GM12891 (cell line): ENCODE measurements around the gene MC3R.

DNA sequence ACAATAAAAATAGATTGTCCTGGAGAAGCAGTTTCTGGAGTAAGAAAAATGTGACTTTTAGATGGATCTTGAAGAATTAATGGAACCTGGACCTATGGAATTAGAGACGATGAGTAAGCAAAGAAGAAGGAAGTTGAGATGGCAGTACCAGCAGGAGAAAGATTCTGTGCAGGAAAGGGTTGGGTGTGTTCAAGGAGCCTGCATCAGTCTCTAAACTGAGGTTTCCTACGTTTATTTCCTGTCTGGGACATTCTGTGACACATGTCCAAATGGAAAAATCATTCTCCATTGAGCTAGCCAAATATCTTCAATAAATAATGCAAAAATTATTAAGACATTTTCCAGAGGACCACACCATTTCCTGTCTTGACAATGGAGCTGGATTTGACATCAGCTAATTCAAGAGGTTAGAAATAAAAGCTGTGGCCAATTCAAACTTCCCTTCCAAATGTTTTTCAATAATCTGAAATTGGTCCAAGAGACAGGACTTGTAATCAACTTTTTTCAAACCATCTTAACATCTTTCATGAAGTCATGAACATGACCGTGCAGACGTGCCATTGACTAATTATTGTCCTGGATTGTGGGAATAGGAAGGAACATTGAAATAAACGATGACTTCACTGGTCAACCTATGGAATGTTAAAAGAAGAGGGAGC is 198.3 kb downstream of the ZNF217 start:
- RRBS = no CpG with 5 or more reads among the region's 5 CpGs

DNA sequence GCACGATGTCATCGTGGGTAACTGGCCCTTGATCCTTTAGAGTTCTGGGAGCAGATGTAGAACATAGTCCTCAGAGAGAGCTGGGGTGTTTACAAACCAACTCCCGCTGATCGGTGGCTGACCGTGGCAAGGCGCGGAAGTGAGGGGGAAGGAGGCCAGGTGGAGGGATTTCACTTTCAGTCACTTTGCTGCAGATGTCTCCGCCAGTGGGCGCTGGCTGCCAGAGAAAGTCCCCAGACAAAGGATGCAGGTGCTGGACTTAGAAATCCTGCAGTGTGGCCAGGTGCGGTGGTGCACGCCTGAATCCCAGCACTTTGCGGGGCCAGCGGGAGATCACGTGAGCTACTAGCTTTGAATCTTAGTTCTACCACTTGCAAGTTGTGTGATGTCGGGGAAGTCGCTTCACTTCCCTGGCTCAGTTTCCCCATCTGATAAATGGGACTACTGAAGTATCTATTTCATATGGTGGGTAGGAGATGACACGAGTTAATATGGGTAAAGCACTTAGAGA is 180.5 kb downstream of the ZNF217 start:
- RRBS = no CpG with 5 or more reads among the region's 17 CpGs

DNA sequence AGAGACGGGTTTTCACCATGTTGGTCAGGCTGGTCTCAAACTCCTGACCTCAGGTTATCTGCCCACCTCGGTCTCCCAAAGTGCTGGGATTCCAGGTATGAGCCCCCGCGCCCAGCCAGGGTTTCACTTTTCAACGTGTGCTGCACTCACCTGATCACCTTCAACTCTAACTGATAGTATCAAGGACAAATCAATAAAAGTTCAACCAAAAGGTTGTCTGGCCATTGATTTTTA is 37.4 kb downstream of the ZNF217 start:
- RRBS = no CpG with 5 or more reads among the region's 5 CpGs

DNA sequence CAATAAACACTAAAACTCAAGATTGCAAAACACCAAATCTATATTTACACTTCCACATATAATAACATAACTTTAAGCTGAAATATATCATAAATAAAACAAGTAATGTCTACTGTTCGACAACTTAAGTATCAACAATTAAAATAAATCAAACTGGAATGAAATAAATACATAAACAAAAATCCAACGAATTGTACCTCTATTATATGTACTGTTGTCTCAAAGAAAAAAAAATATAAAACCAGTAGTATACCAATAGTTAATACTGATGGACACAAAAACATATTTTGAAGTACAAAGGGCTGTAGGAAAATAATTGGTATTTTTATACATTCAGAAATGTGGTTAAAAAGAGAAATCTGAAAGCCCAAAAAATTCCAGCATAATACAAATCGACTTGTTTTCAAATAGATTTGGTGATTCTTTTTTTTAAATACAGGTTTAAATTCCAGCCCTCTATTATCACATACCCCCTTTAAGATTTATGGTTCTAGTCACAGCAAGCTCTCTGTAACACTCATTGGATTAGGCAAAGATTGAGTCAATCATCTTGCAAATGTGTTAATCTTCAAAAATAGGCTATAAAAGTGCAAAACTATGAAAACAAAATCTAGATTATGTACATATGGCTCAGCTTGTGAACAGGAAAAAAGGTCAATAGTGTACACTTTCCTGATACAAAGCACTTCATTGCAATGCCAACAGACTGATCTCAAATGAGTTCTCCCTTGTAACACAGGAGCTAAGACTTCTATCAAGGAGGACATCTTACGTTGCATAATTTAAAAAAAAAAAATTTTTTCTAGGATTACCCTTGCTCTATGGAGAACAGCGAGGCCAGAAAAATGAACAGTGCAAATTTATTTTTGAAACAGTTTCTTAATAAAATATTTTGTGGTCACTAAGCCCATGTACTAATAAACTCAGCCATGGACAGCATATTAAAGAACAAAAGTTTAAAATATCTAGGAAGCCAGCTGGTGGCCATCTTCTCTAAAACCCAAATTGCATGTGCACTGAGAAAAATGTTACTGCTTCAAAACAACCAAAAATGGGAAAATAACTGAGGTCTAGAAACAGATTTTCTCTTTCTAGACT is 26.2 kb downstream of the ZNF217 start:
- RRBS = no CpG with 5 or more reads among the region's 5 CpGs

- RRBS = no CpG with 5 or more reads among the region's 7 CpGs
Measured at GRCh38 chr20:53696894-53697172, 103.2 kb upstream of the ZNF217 start.

DNA sequence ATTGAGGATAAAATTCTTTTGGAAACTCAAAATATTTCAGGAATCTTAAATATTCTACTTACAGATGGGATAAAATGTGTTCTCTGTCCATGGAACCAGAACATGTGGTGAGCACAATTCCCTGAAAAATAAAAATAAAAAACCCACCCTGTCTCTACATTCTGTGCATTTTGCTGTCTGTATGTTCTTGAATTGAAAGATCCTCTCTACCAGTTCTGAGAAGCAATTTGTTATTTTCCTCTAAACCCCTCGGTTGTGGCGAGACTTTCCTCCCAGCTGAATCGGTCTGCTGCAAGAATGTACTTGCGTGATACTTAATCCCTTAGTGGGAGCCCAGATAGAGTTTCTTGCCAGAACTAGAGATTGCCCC is 112.7 kb upstream of the ZNF217 start:
- RRBS = no CpG with 5 or more reads among the region's 4 CpGs

- RRBS = no CpG with 5 or more reads among the region's 12 CpGs
Measured at GRCh38 chr20:53737451-53738312, 144.0 kb upstream of the ZNF217 start.

- RRBS = no CpG with 5 or more reads among the region's 8 CpGs
Measured at GRCh38 chr20:53839368-53840147, 230.8 kb downstream of the BCAS1 start.

- RRBS = no CpG with 5 or more reads among the region's 3 CpGs
Measured at GRCh38 chr20:53870150-53870957, 200.0 kb downstream of the BCAS1 start.

DNA sequence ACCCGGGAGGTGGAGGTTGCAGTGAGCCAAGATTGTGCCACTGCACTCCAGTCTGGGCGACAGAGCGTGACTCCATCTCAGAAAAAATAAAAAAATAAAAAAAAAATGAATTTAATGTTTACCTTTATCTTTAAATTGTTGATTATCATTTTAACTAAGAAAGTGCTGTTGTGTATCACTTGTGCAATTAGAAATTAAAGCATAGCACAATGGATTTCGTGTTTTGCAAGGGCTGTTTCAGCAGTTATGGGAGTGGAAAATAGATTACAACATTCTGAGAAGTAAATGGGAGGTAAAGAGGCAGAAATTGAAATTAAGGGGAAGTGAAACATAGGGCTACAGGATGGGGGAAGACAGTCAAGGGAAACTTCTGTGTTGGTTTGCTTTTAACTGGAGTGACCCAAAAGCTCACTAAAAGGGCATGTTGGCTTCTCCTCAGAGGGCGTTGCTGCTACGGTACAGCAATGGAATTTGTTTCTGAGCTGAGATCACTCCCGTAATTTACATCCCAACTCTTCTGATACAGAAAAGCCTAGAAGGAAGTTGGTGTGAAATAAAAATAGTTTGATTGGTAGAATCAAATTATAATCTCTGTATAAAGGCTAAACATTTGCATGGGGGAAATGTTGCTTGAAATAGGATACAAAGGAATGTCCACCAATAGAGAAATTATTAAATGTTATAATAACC is 147.5 kb downstream of the BCAS1 start:
- RRBS = no CpG with 5 or more reads among the region's 7 CpGs

GRCh38 chr20:53939869-53940648 is 130.3 kb downstream of the BCAS1 start:
- RRBS = 9% methylated on average over 3 of the region's 11 CpGs

DNA sequence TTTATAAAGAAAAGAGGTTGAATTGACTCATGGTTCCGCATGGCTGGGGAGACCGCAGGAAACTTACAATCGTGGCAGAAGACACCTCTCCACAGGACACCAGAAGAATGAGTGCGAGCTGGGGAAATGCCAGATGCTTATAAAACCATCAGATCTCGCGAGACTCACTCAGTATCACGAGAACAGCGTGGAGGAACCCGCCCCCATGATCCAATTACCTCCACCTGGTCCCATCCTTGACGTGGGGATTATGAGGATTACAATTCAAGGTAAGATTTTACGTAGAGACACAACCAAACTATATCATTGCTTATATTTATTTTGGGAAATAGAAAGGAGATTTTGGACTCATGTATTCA is 11.5 kb downstream of the BCAS1 start:
- RRBS = no CpG with 5 or more reads among the region's 11 CpGs

DNA sequence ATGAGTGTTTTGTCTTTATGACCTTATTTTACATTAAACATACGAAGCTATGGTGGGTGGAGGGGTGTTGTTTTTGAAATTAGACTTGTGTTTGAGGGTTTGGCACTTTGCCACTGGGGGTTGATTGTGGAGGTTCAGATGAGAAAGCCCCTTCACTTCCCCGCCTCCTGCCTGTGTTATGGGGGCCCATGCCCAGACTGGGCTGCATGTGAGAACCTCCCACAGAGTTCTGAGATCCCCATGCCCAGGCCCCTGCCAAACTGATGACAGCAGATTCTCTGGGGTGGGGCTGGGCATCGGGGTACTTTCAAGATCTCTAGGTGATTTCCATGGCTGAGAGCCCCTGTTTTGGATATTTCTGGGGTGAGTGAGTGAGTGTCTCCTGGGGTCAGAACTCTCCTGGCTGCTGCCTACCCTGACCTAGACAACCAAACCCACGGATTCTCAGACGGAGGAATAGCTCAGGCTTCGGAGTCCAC is 6.4 kb downstream of the BCAS1 start:
- RRBS = no CpG with 5 or more reads among the region's 6 CpGs

DNA sequence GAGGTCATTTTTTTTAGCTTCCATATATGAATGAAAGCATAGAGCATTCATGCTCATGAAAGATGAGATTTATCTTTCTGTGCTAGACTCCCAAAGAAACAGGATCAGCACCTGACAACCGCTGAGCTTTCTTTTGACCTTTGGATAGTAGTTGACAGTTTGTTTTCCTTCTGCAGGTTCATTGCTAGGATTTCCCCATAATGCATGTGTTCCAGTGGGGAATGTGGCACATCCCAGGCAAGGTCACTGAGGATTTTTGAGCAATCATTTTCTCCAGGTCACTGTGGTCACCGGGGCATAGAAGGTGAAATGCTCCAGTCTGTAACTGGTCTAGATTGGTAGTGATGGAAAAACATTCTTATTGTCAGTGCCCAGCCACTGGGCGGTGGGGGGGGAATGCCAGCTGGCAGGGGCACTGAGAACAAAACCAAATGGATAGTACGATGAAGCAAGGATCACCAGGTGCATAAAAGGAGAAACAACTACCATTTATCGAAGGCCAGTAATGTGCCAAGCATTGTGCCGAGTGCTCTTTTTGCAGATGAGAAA is 33.7 kb upstream of the BCAS1 start:
- RRBS = no CpG with 5 or more reads among the region's 6 CpGs

GRCh38 chr20:54208229-54209147 is 601 bp downstream of the PFDN4 start:
- RRBS = 2% methylated on average over 14 of the region's 45 CpGs

GRCh38 chr20:54221509-54221881 is 13.6 kb downstream of the PFDN4 start:
- RRBS = no CpG with 5 or more reads among the region's 2 CpGs

DNA sequence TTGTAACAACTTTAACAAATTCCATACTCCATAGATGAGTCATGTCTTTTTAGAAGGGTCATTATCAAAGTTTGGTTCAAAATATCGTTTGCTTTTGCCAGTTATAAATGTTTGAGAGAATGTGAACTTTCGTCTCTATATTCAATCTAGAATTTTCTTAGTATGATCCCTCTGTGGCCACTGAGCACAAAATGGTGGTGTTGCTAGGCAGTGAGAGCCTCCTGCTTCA is 125.1 kb upstream of the DOK5 start:
- RRBS = no CpG with 5 or more reads among the region's 2 CpGs

GRCh38 chr20:55007050-55007318 is 531.6 kb downstream of the DOK5 start:
- RRBS = no CpG with 5 or more reads among the region's 2 CpGs

- RRBS = no CpG with 5 or more reads among the region's 6 CpGs
Measured at GRCh38 chr20:56248549-56248934, at the start of gene MC3R. TSS of gene MC3R (plus strand) at chr20:56248732.

DNA sequence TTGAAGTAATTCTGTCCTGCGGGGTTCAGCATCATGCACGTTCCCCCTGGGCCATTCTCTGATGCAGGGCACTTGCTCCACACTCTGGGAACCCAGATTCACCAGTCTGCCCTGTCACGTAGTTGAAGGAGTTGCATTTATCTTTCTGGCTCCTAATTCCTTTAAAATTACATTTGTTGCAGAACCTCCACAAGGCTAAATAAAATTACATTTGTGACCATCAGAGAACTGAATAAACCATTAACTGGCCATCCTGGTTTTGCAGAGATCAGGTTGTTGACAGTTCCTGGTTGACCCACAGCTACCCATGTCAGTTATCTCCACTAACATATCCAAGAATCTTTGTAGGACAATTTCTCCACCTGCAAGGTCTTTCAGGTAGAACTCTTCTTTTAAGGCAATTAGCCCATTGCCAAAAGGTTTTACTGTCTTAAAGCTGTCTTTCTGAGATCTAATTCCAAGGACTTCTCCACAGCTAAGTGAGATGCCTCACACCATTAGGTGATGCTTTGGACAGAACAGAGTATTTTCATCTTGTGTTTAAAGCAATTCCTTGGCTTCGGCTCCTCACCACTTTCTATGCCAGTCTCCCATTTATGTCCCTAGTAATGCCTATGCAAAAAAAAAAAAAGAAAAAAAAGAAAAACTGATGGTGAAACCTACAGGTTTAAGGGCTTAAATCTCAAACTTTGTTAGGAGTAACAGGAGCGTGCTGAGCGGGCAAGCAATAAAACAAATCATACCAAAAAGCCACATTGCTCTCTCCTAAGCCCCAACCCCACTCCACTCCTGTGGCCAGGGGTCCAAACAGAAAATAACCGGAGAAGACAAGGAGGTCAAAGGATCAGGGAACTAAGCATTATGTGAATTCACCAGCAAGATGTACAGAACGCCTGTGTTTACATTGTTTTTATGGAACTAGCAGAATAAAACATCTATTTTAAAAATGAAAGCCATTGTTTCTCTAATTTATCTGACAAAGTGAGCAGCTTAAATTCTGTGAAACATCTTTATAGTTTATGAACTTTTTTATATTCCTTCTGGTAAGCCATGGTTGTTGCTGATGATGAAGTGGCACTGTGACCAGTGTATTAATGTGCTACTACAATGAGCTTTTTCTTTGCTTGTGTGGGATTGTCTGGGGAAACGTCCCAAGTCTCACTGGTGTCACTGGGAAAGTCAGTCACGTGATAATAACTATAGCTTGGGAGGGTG is 9.3 kb downstream of the FAM210B start:
- RRBS = no CpG with 5 or more reads among the region's 10 CpGs